Measurements from ENCODE around the genes KIRREL1, OR10X1, OR6K6 and TAGLN2.

- PRO-cap, 2 experiments: no peak in any of the 2 experiments
- RAMPAGE, long total RNA, 5 experiments: no peak in any of the 5 experiments
These were observed 52.1 kb downstream of the ARHGEF11 start for GRCh38 chr1:156993338-156993975.

DNA sequence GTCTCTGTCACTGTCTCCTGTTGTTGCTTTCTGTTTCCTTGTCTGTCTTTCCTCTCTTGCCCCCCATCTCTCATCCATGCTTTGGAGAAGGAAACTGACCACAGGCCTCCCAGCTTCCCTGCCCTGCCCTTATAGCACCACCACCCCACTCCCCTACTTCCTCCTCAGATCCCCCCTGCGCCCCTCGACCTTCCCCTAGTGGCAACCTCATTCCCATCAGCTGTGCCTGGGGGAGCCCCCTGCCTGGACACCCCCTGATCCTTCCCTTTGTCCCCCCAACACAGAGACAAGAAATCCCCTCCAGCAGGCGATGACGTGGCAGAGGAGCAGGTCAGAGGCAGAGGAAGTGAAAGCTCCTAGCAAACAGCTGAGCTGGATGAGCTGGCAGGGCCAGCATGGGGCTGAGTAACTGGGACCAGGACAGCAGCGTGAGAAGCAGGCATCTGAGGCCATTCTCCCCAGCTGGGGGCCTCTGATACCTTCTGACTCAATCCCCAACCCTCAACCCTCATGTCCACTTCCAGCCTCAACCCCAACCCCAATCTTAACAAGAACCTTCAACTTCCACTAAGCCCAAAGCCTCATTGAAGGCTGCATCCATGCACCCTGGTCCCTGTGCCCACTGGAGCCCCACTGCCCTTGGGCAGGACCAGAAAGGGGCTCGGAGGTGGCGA lies 6.8 kb upstream of the ETV3L start:
- PRO-cap, 2 experiments: no peak in any of the 2 experiments
- RAMPAGE, long total RNA, 5 experiments: no peak in any of the 5 experiments

- PRO-cap, 2 experiments: no peak in any of the 2 experiments
- RAMPAGE, long total RNA, 5 experiments: no peak in any of the 5 experiments
These were observed 18.2 kb downstream of the ETV3 start for GRCh38 chr1:157119924-157120549.

- PRO-cap, 2 experiments: no peak in any of the 2 experiments
- RAMPAGE, long total RNA, 5 experiments: no peak in any of the 5 experiments
These were observed 25.4 kb upstream of the ETV3 start for GRCh38 chr1:157163498-157164171.

DNA sequence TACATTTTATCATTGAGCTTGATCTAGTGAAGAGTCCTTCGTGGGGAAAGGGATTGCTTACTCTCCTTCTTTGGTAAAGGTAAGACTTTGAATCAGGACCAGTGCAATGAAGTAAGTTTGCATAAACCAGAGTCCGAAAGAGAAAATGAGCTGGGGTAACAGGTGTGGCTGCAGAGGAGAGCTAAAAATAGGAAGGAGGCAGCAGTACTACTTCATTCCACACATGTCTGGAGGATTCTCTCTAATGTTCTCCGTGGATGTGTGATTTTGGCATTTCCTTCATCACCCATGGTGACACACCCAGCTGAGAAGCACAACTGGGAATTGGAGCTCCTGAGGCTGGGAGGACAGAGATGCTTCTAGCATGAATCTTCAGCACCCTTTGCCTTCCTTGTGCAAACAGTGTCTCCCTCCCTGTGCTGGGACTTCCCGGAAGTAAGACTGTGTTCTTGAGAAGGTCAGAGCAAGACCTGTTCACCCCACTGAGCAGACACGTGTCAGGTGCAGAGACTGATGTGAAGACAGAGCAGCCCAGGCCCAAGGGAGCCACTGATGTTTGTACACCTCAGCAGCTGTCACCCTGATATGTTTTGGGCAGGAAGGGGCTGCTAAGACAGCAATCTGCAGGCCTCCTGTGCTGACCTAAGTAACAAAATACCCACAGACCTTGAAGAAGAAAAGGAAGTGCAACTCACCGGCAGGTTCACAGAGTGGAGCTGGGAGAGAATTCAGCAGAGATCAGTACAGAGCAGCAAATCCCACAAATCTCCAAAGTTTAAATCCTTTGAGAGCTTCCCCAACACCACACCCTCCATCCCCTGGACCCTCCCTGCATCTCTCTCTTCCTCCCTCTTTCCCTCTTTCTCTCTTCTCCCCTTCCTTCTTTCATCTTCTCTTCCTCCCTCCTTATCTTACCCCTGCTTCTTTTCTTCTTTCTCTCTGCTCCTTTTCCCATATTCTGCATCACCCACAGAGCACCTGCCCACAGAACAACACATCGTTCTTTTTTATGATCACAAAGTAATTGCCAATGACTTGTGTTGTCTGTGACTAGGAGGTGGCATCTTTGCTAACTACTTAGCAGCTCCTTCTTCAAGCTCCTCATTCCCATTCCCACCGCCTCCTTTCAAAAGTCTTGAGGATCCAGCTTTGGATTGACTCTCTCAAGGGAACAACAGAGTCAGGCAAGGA lies 13.1 kb downstream of the FCRL1 start:
- PRO-cap, 2 experiments: no peak in any of the 2 experiments
- RAMPAGE, long total RNA, 5 experiments: no peak in any of the 5 experiments

- PRO-cap, 2 experiments: no peak in any of the 2 experiments
- RAMPAGE, long total RNA, 5 experiments: no peak in any of the 5 experiments
These were observed 4.6 kb downstream of the FCRL1 start for GRCh38 chr1:157815307-157815746.

- PRO-cap, 2 experiments: no peak in any of the 2 experiments
- RAMPAGE, long total RNA, 5 experiments: no peak in any of the 5 experiments
These were observed 7.9 kb upstream of the CD5L start for GRCh38 chr1:157849482-157850007.

GRCh38 chr1:157992759-157993745 lies at the start of gene KIRREL1:
TSS of gene KIRREL1 (plus strand) at chr1:157993645.
- PRO-cap, 2 experiments: peak in 2 of 2 experiments; most common plus-strand start chr1:157993293 (in 2); most common minus-strand start chr1:157993211 (in 2)
- RAMPAGE, long total RNA, 5 experiments: start-site peak on the plus strand in 4 of 5 experiments, at chr1:157993594-157993656 at its widest, 200 to 551 reads per replicate

DNA sequence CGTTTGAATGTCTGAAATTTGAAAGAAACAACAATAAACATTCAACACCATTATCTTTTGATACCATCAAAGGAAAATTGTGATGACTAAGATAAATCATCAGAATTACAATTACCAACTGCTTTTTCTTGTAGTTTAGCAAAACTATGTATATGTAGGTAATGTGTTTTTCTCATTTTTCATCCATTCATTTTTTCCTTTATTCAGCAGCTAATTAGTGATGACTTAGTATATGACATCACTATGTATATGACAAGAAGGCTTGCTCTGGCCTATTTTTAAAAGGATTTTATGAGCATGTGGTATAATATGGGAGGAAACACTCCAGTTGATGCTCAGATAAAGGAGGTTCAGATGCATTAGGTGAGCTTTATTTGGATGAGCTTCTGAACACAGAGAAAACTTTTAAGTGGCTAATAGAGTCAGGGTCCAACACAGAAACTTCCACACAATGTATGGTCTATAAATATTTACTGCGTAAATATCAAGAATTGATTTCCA lies at the start of gene OR10X1:
OR10X1 (minus strand) TSS at position 51 of the 501 bp plus-strand sequence.
- PRO-cap, 2 experiments: no peak in any of the 2 experiments
- RAMPAGE, long total RNA, 5 experiments: no peak in any of the 5 experiments

GRCh38 chr1:158754462-158755019 lies at the start of gene OR6K6:
TSS of gene OR6K6 (plus strand) at chr1:158754720.
- PRO-cap, 2 experiments: no peak in any of the 2 experiments
- RAMPAGE, long total RNA, 5 experiments: no peak in any of the 5 experiments

GRCh38 chr1:158952424-158952934 lies 21.1 kb downstream of the PYHIN1 start:
- PRO-cap, 2 experiments: no peak in any of the 2 experiments
- RAMPAGE, long total RNA, 5 experiments: no peak in any of the 5 experiments

- PRO-cap, 2 experiments: peak in 1 of 2 experiments; most common plus-strand start chr1:159000890 (in 1); most common minus-strand start chr1:159000724 (in 1)
- RAMPAGE, long total RNA, 5 experiments: no peak in any of the 5 experiments
These were observed 2.0 kb downstream of the PYDC5 start for GRCh38 chr1:159000491-159001037.

DNA sequence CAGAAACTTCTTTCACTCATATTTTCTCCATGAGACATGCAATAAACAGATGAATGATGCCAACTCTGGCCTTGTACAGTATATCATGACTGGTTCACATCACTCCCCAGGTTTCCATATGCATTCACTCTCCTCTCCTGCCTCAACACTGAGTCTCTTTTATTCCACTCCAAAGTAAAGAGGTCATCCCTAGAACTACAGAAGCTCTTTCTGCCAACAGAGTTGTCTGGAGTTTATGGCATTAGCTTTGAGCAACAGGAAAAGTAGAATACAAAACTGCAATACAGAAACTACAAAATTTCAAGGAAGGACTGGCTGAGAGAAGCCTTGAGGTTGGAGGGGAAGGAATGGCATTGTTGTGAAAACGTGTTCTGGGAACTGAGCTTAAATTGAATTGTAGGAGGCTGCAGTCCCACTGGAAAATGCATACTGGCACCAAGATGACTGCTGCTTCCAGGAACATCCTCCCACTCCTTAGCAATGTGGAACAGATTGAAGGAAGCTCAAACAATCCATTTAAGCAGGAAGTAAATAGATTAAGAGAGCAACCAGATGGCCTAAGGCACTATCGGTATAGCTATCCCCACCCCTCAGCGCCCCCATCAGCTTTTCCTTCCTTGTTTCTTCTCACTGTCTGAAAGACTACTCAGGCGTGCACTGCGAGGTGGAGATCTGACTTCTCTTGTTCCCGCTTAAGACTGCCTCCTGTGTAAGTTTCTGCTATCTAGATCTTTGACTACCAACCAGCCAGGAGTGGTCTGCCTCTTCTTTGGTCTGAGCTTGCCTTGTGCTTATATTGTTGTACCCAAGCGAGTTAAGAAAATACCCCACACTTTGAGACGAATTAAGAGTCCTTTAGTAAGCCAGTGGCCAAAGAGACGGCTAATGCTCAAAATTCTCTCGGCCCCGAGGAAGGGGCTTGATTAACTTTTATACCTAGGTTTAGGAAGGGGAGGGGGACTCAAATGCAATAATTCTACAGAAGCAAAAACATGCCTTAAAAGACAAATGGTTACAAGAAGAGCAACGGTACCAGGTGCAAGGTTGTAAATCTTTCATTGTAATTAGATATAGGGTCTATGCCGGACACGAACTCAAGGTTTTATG lies 3.1 kb upstream of the PYDC5 start:
- PRO-cap, 2 experiments: peak in 1 of 2 experiments; most common plus-strand start position 637 of the sequence (in 1); most common minus-strand start position 360 of the sequence (in 1)
- RAMPAGE, long total RNA, 5 experiments: no peak in any of the 5 experiments

DNA sequence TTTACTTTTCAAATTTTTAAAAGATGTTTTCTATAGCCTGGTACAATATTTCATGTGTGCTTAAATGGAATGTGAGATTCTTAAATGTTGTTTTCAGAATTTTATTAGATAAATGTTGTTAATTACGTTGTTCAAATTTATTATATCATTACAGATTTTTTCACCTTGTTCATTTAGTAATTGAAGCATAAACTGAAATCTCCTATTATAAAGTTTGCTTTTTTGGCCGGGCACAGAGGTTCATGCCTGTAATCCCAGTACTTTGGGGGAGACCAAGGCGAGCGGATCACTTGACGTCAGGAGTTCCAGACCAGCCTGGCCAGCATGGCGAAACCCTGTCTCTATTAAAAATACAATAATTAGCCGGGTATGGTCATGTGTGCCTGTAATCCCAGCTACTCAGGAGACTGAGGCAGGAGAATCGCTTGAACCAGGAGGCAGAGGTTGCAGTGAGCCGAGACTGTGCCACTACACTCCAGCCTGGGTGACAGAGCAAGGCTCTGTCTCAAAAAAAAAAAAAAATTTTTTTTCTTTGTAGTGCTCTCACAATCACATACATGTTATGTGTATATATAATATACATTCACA lies 1.3 kb downstream of the IFI16 start:
- PRO-cap, 2 experiments: no peak in any of the 2 experiments
- RAMPAGE, long total RNA, 5 experiments: no peak in any of the 5 experiments

- PRO-cap, 2 experiments: no peak in any of the 2 experiments
- RAMPAGE, long total RNA, 5 experiments: no peak in any of the 5 experiments
These were observed 1.4 kb downstream of the CADM3 start for GRCh38 chr1:159172654-159173392.

- PRO-cap, 2 experiments: peak in 1 of 2 experiments; most common minus-strand start chr1:159202402 (in 1)
- RAMPAGE, long total RNA, 5 experiments: no peak in any of the 5 experiments
These were observed 2.3 kb upstream of the ACKR1 start for GRCh38 chr1:159202210-159202936.

GRCh38 chr1:159203961-159204660 lies 564 bp upstream of the ACKR1 start:
- PRO-cap, 2 experiments: no peak in any of the 2 experiments
- RAMPAGE, long total RNA, 5 experiments: no peak in any of the 5 experiments

- PRO-cap, 2 experiments: no peak in any of the 2 experiments
- RAMPAGE, long total RNA, 5 experiments: no peak in any of the 5 experiments
These were observed 28.6 kb downstream of the OR10J1 start for GRCh38 chr1:159468165-159468542.

DNA sequence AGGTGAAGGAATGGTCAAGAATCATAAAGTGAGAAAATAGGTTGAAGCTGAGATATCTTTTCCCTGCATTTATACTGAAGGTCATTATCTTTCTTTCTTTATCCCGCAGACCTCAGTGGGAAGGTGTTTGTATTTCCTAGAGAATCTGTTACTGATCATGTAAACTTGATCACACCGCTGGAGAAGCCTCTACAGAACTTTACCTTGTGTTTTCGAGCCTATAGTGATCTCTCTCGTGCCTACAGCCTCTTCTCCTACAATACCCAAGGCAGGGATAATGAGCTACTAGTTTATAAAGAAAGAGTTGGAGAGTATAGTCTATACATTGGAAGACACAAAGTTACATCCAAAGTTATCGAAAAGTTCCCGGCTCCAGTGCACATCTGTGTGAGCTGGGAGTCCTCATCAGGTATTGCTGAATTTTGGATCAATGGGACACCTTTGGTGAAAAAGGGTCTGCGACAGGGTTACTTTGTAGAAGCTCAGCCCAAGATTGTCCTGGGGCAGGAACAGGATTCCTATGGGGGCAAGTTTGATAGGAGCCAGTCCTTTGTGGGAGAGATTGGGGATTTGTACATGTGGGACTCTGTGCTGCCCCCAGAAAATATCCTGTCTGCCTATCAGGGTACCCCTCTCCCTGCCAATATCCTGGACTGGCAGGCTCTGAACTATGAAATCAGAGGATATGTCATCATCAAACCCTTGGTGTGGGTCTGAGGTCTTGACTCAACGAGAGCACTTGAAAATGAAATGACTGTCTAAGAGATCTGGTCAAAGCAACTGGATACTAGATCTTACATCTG lies 567 bp downstream of the APCS start:
- PRO-cap, 2 experiments: no peak in any of the 2 experiments
- RAMPAGE, long total RNA, 5 experiments: no peak in any of the 5 experiments

- PRO-cap, 2 experiments: peak in 2 of 2 experiments; most common plus-strand start chr1:159925156 (in 1); most common minus-strand start chr1:159925269 (in 2)
- RAMPAGE, long total RNA, 5 experiments: start-site peak on the minus strand in 5 of 5 experiments, at chr1:159925477-159925535 at its widest, 21 to 899 reads per replicate
These were observed at the start of gene TAGLN2 for GRCh38 chr1:159924905-159925555. TSS of gene TAGLN2 (minus strand) at chr1:159925507.

Data from thyroid gland (tissue), 7 donors.